ENCODE measurements around a stretch of chr5.

GRCh38 chr5:17402070-17402884 lies 89.6 kb downstream of the H3Y2 start:
- PRO-cap, 3 experiments: no peak in any of the 3 experiments
- RRBS: no CpG with 5 or more reads among the region's 12 CpGs

DNA sequence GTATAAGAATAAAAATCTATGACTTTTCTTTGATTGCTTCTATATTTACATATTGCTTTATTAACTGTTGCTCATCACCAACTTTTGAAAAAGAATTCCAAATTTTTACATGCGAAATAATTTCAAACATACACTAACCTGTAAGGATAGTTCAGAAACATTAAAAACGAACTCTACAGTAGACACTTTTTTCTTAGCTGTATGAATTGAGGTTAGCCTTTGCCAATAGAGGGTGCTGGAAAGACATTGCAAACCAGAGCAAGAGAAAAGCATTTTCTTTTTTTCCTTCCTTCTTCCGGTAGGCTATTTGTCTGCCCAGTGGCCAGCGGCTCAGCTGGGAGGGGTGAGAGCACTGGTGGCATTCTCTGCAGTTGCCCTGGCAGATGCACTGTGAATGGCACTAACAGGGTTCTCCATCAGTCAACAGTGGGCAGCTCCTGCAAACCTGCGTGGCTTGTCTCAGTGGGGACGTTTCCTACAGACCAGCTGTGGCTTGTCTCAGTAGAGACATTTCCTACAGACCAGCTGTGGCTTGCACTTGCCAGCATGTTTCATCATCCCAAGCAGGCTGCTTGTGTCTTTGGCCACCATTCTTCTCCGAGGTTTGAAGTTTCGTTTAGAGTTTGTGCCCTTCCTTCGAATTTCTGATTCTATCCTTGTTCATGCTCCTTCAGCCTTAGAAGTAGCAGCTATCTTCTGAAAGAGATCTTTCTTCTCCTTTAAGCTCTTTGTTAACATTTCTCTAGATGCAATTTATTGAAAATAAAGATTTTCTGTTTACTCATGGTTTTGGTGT lies 984.5 kb upstream of the CDH18 start:
- PRO-cap, 3 experiments: no peak in any of the 3 experiments
- RRBS: no CpG with 5 or more reads among the region's 9 CpGs

DNA sequence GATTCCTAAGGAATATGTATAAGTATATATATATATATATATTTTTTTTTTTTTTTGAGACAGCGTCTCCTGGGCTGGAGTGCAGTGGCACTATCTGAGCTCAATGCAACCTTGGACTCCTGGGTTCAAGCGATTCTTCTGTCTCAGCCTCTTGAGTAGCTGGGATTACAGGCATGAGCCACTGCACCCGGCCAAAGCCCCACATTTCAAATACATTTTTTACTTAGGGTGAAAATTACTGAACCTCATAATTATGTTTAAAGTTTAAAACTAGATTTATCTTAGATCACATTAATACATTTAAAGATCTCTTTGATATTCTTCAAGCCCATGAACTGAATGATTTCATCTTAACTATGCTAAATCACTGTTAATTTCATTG lies 377.3 kb downstream of the PRDM9 start:
- PRO-cap, 3 experiments: no peak in any of the 3 experiments
- RRBS: no CpG with 5 or more reads among the region's 3 CpGs

DNA sequence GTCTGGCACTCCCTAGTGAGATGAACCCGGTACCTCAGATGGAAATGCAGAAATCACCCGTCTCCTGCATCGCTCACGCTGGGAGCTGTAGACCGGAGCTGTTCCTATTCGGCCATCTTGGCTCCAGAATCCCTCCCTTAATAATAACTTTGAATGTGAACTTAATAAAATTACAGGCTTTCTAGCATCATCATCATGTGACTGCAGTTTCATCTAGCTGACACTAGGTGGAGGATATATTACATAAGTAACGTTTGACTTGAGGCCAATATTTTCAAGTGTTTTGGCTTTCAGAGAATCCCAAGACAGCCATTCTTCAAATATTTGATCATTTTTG lies 474.8 kb upstream of the CDH10 start:
- PRO-cap, 3 experiments: no peak in any of the 3 experiments
- RRBS: no CpG with 5 or more reads among the region's 7 CpGs

GRCh38 chr5:26236881-26237273 lies 801.5 kb downstream of the CDH9 start:
- PRO-cap, 3 experiments: no peak in any of the 3 experiments
- RRBS: 86% methylated on average over 3 of the region's 12 CpGs

GRCh38 chr5:26369127-26369429 lies 669.3 kb downstream of the CDH9 start:
- PRO-cap, 3 experiments: no peak in any of the 3 experiments

DNA sequence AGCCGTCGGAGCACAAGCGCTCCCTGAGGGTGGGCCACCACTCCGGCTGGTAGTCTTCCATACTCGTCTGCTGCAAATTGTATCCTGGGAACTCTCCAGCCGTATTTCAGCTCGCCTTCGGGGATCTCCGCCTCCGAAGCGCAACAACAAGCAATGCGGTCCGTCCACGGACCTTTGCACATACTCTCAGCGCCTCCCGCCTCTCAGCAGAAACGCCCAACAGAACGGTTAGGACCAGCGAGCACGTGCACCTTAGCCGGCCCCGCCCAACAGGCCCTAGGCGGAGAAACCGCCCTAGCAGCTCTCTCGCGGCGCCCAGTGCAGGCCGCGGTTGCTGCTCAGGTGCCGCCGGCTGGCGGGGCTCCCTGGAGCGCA lies 1889.0 kb upstream of the CDH9 start:
- PRO-cap, 3 experiments: no peak in any of the 3 experiments
- RRBS: 38% methylated on average over 3 of the region's 33 CpGs

- PRO-cap, 3 experiments: peak in 1 of 3 experiments; most common minus-strand start chr5:28954185 (in 1)
- RRBS: no CpG with 5 or more reads among the region's 3 CpGs
Observed at GRCh38 chr5:28954113-28954453, 1915.7 kb upstream of the CDH9 start.

DNA sequence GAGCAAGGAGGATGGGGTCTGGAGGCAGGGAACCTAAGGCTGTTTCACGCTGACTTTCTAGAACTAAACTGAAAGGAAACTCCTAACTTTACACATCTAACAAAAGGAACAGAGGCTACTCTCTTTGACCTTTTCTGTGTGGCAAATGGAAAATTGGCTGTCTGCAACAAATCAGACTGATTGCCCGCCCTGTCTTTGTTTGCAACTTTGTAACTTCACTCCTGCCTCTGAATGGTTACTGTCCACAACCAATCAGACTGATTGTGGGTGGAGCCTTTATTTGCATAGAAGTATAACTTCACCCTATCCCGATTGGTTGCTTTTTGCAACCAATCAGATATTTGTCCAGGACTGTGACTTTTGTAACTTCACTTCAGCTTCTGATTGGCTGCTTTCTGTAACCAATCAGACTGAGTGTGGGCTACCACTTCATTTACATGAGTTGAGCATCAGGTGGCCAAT lies 1810.9 kb upstream of the CDH6 start:
- PRO-cap, 3 experiments: no peak in any of the 3 experiments
- RRBS: no CpG with 5 or more reads among the region's 3 CpGs

- PRO-cap, 3 experiments: no peak in any of the 3 experiments
- RRBS: no CpG with 5 or more reads among the region's 17 CpGs
Observed at GRCh38 chr5:30823739-30824127, 369.8 kb upstream of the CDH6 start.

DNA sequence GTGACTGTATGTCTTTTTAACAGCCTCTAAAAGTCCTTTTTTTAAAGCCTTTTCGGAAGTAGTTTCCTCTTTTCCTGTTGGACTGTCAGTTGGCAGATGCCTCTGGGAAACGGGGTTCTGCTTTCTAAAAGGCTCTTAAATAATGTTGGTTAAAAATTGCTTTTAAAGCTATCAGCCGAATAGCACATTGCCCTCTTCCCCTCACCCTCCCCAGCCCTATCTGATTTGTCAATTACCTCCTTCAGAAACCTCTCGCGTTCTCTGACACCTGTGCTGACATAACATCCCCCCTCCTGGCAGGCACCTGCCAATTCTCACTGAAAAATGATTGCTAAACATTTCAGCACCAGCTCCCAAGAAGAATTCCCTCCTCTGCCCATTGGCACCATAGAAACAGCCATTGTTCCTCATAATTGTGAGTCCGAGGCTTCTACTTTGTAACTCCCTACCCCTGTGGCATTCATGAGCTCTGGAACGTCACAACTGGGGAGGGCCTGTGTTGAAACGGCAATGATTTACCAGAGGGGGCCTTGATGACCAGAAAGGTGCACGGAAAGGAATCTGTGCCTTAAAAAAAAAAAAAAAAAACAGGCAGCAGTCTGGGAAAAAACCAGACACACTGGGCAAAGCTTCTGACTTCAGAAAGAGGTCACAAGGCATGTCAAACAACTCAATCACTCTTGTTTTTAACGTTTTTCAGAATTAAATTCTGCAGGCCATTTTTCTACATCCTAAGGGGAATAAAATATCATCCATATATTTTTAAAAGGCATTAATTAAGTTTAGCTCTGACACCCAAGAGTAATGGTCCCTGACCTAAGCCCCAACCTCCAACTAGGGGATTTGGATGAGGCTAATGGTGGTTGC lies 20.3 kb downstream of the CDH6 start:
- PRO-cap, 3 experiments: no peak in any of the 3 experiments
- RRBS: no CpG with 5 or more reads among the region's 10 CpGs

DNA sequence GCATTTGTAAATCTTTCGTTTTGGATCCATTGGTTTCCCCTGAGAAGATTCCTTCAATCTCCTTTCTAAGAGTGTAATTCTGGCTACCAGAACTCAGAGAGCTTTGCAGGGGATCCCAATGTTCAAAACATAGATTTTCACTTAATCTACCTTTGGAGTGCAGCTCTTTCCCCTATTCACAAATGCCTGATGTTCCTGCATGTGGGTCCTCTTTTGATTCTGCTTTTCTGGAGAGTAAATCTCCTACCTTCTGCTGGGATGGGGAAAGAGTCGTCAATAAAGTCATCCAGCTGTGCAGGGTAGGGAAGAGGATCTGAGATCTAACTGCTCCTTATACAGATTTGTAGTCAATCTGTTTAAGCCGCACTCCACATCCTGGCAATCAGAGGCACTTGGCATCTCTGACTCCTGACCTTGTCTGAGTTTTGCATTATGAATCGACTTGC lies 142.5 kb downstream of the CDH6 start:
- PRO-cap, 3 experiments: no peak in any of the 3 experiments
- RRBS: no CpG with 5 or more reads among the region's 4 CpGs

GRCh38 chr5:31408765-31409618 lies 122.9 kb downstream of the DROSHA start:
- PRO-cap, 3 experiments: no peak in any of the 3 experiments
- RRBS: no CpG with 5 or more reads among the region's 3 CpGs

DNA sequence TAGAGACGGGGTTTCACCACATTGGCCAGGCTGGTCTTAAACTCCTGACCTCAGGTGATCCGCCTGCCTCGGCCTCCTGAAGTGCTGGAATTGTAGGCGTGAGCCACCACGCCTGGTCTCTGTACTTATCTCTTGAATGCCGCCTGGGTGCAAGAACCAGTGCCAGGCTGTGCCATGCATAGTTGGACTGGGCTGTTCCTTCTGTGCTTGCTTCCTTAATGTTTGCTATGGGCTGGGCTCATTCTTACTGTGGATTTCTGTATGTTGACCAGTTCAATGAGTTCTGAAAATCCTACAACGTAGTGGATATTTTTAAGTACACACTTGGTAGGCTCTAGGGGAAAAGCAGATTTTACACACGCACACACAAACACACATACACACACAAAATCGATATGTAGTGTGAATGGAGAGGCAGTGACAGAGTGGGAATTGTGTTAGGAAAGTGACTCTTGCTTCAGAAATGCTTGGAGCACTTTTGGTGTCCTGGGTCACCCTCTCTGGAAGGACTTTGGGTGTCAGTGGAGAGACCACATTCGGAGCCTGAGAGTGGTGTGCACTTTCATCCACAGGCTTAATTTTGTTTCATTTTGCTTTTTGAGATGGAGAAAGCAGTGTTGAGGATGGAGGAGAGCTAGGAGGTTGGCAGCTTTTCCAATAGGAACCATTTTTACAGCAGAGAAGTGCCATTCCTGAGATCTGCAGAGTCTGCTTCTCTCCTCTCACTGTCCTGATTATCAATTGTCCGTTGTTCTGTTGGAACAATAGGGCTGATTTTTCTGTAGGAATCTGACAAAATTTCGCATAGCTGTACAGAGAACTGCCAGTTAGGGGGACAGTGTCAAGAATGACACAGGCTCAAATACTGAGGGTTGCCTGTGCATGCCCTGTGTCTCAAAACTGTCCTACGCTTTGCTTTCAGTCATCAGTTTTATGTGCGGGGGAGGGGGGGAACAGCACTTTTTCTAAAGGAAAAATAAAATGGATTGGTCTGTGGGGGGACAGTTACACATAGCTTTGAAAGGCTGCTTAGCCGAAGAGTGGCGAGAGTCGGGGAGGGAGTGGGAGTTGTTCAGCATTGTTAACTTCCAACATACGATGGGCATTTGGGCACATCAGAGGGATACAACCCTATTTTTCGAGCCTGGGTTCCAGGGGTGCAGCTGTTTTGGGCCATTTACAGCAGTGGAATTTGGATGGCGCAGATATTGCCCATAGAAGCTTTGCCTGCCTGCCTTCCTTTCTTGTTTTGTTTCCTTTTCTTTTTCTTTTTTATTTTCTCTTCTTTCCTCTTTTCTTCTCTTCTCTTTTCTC lies 248.4 kb downstream of the PDZD2 start:
- PRO-cap, 3 experiments: no peak in any of the 3 experiments
- RRBS: no CpG with 5 or more reads among the region's 20 CpGs

GRCh38 chr5:32108170-32108796 lies 65.8 kb downstream of the GOLPH3 start:
- PRO-cap, 3 experiments: no peak in any of the 3 experiments
- RRBS: no CpG with 5 or more reads among the region's 5 CpGs

DNA sequence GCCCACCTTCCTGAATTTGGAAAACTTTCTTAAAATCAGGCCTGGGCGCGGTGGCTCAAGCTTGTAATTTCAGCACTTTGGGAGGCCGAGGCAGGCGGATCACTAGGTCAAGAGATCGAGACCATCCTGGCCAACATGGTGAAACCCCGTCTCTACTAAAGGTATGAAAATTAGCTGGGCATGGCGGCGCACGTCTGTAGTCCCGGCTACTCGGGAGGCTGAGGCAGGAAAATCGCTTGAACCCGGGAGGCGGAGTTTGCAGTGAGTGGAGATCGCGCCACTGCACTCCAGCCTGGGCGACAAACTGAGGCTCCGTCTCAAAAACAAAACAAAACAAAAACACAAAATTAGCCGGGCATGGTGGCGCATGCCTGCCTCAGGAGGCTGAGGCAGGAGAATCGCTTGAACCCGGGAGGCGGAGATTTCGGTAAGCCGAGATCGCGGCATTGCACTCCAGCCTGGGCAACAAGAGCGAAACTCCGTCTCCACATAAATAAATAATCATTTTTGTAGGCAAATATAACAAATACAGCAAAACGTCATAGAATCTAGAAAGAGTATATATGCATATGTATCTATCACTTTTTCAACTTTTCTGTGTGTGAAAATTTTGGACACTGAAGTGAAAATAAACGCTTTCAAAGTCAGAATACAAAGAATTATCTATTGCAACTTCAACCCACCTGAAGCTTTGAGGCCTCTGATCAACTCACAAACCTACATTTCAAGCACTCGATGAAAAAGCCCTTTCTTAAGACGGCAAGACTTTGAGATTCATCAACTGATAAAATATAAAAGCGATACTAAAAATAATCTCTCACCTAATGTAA lies 1.5 kb downstream of the GOLPH3 start:
- PRO-cap, 3 experiments: no peak in any of the 3 experiments
- RRBS: 5% methylated on average over 2 of the region's 34 CpGs

GRCh38 chr5:32190170-32190572 lies 16.1 kb upstream of the GOLPH3 start:
- PRO-cap, 3 experiments: no peak in any of the 3 experiments
- RRBS: no CpG with 5 or more reads among the region's 8 CpGs

DNA sequence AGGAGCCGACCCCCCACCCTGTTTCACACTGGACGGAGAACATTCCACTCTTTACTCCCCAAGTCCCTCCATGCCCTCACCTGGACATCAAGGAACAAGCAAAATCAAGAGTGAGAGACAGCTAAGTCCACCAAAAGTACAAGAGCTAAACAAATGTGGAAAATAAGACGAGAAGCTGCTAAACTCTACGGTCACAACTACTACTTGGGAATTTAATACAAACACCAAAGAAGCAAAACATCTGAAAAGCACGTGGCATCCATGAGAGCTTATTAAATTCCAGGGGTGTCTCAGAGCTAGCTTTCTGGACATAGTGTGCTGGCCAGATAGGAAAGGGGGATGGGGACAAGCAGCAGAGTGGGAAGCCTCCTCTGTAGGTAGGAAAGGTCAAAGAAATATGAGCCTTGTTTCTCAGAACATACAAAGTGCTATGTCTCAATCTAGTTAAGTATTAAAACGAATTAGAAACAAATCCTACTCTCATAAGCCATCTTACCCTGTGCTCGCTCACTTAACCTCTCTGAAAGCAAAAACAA lies 51.3 kb upstream of the GOLPH3 start:
- PRO-cap, 3 experiments: no peak in any of the 3 experiments
- RRBS: no CpG with 5 or more reads among the region's 7 CpGs

DNA sequence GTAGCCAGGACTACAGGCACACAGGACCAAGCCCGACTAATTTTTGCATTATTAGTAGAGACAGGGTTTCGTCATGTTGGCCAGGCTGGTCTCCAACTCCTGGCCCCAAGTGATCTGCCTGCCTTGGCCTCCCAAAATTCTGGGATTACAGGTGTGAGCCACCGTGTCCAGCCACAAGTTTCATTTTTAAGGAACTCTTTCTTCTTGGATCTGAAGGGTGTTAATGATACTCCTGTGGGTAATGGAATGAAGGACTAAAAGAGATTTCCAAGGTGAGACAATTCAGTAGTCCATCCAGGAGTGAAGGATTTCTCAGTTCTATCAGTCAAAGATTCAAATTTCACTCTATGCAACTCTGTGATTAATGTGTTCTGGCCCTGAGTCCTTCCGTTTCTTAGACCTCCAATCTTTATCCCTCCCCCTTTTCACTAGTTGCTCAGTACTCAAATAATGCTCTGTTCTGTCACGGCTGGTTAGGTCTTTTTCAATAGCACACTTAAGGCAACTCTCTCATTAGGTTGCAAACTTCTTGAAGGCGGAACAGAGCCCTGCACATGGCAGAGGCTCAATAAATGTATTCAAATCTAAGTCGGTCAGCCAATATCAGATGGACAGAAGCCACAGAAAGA lies 66.7 kb upstream of the GOLPH3 start:
- PRO-cap, 3 experiments: no peak in any of the 3 experiments
- RRBS: no CpG with 5 or more reads among the region's 7 CpGs

DNA sequence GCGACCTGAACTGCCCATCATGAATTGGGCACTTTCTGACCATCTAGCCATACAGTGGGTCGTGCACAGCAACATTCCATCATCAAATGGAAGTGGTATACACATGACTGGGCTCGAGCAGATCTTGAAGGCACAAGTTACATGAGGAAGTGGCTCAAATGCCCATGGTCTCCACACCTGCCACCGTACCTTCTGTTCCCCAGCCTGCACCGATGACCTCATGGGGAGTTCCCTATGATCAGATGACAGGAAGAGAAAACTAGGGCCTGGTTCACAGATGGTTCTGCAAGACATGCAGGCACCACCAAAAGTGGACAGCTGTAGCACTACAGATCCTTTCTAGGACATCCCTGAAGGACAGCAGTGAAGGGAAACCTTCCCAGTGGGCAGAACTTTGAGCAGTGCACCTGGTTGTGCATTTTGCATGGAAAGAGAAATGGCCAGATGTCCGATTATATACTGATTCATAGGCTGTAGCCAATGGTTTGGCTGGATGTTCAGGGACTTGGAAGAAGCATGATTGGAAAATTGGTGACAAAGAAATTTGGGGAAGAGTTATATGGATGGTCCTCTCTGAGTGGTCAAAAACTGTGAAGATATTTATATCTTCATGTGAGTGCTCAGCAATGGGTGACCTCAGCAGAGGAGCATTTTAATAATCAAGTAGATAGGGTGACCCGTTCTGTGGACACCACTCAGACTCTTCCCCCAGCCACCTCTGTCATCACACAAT lies 21.6 kb downstream of the MTMR12 start:
- PRO-cap, 3 experiments: no peak in any of the 3 experiments
- RRBS: no CpG with 5 or more reads among the region's 7 CpGs